Measurements from ENCODE around the gene ZC3H6.

- RRBS: no CpG with 5 or more reads among the region's 4 CpGs
These were observed 61.0 kb downstream of the MALL start for GRCh38 chr2:110054582-110054961.

DNA sequence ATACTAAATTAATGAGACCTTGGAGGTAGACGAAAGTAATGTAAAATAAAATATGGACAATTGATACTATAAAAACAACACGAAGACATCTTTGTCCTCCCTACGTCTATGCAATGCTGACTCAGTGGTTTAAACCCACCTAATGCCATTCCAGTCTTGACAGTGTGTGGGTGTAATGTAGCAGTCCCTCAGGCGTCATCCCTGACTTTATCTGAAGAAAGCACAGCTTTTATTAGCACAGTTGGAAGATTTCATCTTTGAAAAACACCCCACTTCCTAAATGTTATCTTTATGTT is 34.0 kb upstream of the MALL start:
- RRBS: no CpG with 5 or more reads among the region's 4 CpGs

DNA sequence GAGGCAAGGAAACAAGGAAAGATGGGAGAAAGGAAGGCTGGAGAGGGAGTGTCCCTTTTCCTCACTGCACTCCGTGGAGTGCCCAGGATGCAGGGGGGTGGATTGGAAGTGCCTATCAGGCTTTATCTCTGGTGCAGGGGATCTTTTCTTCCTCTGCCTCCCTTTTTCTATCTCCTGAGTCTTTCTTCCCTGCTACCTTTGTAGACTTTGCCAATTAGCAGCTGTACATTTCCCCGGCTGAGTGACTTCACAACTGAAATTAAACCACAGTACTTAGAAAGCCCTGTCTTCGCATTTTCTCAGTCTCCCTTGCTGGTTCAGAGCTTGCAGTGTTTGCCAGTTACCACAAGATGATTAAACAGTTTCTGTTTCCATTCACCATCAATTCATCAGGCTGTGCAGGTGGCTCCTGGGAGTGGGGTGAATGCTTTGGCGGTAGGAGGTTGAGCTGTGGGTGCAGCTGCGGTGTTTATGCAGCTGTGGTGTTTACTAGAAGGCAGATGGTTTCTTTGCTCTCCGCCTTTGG is 16.0 kb downstream of the ACOXL start:
- RRBS: no CpG with 5 or more reads among the region's 6 CpGs

- RRBS: no CpG with 5 or more reads among the region's 1 CpG
These were observed 24.8 kb downstream of the BCL2L11 start for GRCh38 chr2:111145606-111145909.

DNA sequence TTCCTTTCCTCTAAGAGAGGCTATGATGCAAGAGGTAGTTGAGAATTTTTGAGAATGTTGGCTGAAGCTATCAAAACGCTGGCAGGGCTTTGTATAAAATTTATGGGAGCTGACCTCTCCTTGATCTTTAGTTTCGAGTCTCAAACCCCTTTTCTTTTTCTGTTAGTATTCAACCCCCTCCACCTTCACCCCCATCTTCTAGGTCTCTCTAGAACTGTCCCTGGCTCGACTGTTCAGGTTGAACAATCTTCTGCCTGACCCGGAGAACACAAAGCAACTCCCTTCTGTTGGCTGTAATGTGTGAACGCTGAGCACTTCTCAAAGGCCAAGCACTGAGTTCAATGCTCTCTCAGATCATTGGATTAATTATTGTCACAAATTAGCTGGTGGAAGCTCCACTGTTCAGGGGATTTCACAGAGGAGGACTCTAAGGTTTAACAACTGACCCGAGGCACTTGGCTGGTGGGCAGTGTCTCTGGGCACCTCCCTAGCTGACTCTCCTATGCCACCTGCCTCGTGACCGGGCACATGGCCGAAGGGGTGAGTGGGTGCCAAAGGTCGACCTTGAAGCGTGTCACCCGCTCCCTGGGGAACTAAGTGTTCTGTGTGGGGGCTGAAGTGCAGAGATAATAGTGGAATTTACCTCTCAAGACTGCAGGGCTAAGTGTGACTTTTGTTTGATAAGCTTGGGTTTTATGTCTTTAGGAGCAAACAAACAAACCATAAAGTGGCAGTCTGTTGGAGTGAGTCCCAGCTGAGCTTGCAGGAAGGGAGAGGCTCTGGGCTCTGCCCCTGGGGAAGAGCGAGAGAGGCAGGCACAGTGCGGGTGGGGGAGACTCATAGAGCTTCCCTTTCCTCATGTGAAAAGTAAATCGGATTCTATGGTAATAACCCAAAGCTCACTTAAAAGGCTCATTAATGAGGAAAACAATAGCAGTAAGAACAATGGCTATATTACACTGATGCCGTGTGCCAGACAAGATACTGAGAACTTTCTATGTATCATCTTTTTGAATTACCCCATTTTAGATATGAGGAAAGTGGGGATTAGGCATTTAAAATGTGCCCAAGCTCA is 64.8 kb downstream of the BCL2L11 start:
- RRBS: no CpG with 5 or more reads among the region's 16 CpGs

GRCh38 chr2:111617789-111618941 is 265.8 kb downstream of the ANAPC1 start:
- RRBS: 27% methylated on average over 2 of the region's 21 CpGs

DNA sequence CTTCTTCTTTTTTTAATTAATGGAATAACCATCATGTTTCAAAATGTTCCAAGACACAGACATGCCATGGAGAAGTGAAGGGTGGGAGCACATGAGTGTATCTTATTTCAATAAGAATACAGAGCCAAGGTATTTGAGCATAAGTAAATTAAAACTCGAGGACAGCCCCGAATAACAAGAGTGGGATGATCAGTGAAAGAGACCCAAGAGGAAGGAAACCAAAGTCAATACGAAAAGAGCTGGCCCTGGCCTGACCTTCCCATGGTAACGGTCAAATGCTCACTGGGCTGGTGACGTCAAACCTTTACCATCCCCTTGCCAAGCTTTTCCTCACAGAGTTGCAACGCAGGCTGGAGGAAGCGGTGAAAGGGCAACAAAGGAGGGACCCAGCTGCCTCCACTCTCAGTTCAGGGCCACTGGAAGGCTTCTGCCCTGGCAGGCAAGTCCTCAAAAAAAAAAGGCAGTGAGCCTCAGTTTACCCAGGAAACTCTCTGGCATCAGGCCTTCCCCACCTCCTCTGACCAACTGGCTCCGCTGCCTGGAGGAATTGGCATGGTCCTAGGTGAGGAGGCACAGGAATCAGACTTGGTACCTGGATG is 212.6 kb downstream of the ANAPC1 start:
- RRBS: no CpG with 5 or more reads among the region's 8 CpGs

DNA sequence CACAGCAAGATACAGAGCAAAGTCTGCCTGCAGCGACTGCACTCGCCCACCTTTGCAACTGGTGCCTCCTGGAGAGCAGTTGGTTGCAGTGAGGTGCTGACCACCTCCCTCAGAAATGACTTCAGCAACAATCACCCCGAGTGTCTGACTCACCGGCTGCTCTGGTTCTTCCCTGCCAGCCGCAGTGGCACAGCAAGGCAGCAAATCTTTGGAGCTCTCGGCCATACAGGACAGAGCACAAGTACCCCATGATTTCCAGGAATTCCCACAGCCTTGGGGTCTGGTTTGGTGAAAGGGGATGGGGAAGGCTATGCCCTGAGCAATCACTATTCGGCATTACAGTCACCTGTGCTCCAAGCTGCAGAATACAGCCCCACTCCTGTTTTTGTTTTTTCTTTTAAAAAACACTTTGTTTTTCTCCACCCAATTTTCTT is 179.6 kb downstream of the ANAPC1 start:
- RRBS: no CpG with 5 or more reads among the region's 7 CpGs

- RRBS: no CpG with 5 or more reads among the region's 9 CpGs
These were observed 26.6 kb upstream of the TMEM87B start for GRCh38 chr2:112028493-112028887.

GRCh38 chr2:112058701-112059342 is 3.8 kb downstream of the TMEM87B start:
- RRBS: no CpG with 5 or more reads among the region's 1 CpG

- RRBS: no CpG with 5 or more reads among the region's 7 CpGs
These were observed 16.6 kb downstream of the FBLN7 start for GRCh38 chr2:112154616-112155305.

GRCh38 chr2:112155908-112156547 is 17.8 kb downstream of the FBLN7 start:
- RRBS: no CpG with 5 or more reads among the region's 20 CpGs

- RRBS: under 1% methylated on average over 19 of the region's 36 CpGs
These were observed at the start of gene ZC3H6 for GRCh38 chr2:112275495-112275788. ZC3H6 (plus strand) TSS chr2:112275597.

GRCh38 chr2:112304104-112304543 is 28.7 kb downstream of the ZC3H6 start:
- RRBS: no CpG with 5 or more reads among the region's 1 CpG

- RRBS: 98% methylated on average over 2 of the region's 13 CpGs
These were observed 21.5 kb upstream of the POLR1B start for GRCh38 chr2:112520599-112521401.

DNA sequence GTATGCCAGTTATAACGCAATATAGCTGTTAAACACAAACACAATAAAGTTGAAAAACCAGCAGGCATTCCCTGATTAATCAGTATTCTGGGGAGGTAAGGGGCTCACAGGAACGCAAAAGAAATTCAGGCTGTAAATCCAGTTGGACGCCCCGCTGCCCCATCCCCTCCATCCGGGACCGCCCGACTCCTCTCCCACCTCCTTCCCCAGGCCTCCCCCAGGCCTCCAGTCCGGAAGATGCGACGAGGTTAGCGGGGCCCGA is 654 bp upstream of the POLR1B start:
- RRBS: 2% methylated on average over 8 of the region's 12 CpGs

- RRBS: no CpG with 5 or more reads among the region's 2 CpGs
These were observed 22.2 kb downstream of the CHCHD5 start for GRCh38 chr2:112606705-112606970.

DNA sequence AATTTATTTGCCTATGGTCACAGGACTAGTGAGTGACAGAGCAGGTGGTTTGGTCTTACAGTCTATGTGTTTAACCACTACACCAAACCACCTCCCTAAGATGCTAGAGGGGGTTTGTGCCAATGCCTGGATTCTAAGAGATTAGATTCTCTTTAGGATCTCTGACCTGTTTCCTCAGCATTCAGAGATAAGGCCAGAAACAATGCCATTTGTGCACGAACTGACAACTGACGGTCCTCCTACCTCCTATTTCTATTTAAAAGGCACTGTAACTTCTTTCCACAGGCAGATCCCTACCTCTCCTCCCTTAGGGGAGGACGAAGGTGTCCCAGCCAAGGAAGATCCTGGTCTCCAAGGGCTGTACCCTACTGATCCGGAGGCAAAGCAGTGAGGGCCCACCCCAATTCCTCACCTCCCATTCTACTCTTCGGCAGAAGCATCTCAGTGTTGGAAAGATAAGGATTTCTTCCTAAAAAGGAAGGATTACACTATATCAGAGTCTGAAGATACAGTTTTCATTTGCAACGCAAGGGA is 2.1 kb upstream of the SLC20A1 start:
- RRBS: no CpG with 5 or more reads among the region's 6 CpGs

DNA sequence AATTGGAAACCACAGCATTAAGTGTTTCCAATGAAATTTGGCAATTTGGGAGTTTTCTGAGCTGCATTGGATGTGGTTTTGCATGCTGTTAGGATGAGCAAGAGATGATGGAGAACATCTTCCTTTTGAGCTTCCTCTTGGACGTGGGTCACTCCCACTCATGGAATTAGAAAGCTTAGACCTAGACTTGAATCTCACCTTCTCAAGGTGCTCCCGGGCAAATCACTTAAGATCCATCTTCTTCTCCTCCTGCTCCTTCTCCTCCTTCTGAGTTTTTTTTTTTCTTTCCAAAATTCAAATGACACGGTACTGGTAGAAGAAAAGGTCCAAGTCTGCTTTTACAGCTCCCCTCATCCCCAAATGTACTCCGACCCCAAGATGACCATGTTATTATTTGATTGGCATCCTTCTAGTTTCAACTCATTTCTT is 25.3 kb upstream of the IL37 start:
- RRBS: no CpG with 5 or more reads among the region's 4 CpGs

Measured in mononuclear cell (primary cell).